Hair follicle dermal papilla cell (primary cell): Measurements from ENCODE around the gene CBLN4.

- CAGE, long polyA plus RNA, result no peak
These were observed 228.1 kb downstream of the BCAS1 start for GRCh38 chr20:53842295-53842658.

GRCh38 chr20:53863808-53864350 is 206.5 kb downstream of the BCAS1 start:
- CAGE, long polyA plus RNA, result no peak

DNA sequence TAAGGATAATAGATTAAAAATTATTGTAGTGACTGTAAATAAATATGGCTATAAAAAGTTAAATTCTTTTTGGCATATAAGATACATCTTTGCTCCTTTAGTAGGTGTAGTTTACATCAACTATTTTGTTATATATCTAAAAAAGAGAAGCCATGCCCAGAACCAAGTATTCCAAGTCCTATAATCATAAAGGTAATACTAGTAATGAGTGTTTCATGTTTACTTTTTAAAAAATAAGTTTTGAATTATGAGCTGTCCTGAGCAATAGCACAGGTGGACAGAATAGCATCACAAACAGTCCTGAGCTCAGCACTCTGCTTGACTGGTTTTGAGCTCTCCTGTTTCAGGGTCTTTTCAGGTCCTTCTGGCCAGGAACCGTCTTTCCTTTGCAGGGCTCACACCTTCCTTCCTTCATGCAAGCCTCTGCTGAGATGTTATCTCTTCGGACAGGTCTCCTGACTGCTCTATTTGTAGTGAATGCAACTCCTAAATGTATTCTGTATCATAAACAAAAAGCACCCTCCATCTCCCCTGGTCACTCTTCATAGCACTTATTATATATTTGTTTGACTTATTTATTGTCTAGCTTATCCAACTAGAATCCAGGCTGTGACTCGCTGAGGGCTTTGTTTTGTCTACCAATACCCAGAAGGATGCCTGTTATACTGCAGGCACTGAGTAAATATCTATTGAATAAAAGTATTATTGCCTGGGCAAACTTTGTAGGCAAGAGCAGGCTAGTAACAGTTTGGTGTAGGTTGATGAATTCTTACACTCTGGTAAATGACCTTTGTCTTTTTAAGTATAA is 200.0 kb downstream of the BCAS1 start:
- CAGE, long polyA plus RNA, result no peak

GRCh38 chr20:53872116-53873162 is 198.0 kb downstream of the BCAS1 start:
- CAGE, long polyA plus RNA, result no peak

- CAGE, long polyA plus RNA, result no peak
These were observed 169.3 kb downstream of the BCAS1 start for GRCh38 chr20:53901029-53901597.

DNA sequence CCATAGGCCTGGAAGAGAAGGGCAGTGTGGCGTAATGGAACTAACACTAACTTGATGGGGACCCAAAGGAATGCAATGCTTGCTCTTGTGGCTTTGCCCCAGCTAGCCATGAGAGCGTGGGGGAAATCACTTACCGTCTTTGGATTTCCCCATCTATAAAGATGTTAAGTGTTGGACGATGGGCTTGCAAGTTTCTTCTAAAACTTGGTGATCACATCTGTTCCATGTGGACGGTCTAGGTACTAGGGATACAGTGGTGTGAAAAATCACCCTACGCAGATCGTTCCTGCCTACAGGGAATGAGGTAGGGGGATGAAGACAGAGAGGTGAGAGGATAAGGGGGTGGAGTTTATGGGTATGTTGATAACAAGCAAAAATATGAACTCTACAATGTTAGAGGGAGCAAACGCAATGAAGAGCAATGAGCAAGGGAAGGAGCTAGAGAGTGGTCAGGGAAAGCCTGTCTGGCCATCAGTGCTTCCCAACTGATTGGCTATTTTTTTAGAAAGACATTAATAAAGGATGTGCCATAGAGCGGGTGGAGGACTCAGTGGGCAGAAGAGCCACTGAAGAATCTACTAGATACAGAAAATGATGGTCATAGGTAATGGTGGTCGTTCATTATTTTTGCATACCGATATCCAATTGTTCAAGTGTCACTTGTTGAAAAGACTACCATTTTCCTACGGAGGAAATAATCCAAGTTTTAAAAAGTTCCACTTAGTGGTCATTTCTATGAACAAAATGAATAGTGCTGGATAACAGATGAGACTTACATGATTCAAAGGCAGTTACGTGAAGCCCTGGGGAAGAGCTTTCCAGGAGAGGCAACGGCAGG is 165.1 kb downstream of the BCAS1 start:
- CAGE, long polyA plus RNA, result no peak

GRCh38 chr20:53925840-53926410 is 144.5 kb downstream of the BCAS1 start:
- CAGE, long polyA plus RNA, result no peak

DNA sequence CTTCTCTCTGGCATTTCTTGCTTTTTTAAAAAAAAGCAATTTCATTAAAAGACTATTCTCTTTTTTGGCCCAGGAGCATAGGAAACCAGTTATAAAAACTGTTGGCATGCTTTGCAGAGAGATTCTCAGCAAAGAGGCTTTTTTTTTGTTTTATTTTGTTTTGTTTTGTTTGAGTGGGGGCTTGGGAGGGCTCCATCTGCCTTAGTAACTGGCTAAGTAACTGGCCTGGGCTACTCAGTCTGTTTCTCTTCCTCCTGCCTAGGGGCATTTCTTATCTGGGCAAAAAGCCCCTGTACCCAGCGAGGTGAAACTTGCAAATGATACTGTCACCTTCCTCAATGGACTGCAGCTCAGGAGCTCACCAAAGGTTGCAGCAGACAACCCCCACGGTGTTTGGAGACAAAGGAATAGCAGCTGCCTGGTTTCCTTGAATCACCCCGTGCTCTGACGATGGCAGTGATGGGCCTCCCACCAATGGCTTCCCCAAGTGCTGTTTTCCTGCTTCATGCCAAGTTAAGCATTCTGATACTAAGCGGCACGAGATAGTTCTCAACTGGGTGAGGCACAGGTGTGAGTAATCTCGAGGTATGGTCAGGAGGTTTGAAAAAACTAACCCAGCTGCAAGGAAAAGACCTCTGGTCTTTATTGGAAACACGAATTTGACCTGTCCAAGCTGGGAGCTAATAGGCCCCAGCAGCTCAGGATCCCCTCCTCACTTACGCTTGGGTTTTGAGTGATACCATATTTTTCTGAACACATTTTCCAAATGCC is 128.3 kb downstream of the BCAS1 start:
- CAGE, long polyA plus RNA, result no peak

DNA sequence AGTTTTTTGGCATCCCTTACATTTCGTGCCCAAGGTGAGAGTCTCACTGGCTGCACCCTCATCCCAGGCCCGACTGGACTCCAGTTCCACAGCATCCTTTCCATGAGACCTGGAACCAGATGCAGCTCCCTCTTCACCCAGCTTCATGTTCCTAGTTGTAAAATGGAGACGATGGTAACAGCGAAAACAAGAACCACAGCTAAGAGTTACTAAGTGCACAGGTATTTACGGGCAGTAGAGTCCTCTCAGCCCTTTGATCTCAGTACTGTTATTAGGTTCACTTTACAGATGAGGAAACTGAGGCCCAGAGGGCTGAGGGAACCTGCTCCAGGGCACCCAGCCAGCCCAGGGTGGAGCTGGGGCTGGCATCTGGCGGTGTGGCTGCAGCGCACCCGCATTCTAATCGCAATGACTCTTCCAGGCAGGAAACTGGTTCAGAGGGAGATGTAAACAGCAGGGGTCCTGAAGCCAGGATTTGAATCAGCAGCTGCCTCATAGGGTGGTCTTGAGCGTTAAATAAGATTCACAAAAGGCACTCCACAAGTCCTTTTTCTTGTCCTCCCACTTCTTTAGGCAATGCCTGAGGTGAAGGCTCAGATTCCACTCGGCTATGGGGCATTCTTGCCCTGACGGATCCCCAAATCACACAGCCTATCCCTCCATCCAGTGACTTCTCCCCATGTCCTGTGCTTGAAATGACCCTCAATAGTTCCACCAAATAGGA is 785 bp downstream of the BCAS1 start:
- CAGE, long polyA plus RNA, result no peak

- CAGE, long polyA plus RNA, result no peak
These were observed 12.2 kb upstream of the PFDN4 start for GRCh38 chr20:54195510-54196215.

GRCh38 chr20:54859670-54859960 is 384.2 kb downstream of the DOK5 start:
- CAGE, long polyA plus RNA, result no peak

DNA sequence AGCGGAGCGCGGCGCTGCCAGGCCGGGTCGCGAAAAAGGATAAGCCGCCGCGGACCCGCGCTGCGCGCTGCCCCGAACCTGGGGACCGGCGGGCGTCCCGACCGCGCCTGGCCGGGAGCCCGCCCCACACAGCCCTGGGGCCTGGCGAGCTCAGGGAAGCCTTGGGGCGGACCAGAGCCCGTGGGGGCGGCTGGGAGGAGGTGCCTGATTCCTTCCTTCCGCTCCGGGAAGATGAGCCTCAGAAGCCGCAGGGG is at the start of gene CBLN4:
Gene CBLN4 (minus strand): TSS at position 173 of the 254 bp plus-strand sequence.
- CAGE, long polyA plus RNA, result no peak

GRCh38 chr20:56367712-56368926 is 9.3 kb downstream of the FAM210B start:
- CAGE, long polyA plus RNA, result no peak

DNA sequence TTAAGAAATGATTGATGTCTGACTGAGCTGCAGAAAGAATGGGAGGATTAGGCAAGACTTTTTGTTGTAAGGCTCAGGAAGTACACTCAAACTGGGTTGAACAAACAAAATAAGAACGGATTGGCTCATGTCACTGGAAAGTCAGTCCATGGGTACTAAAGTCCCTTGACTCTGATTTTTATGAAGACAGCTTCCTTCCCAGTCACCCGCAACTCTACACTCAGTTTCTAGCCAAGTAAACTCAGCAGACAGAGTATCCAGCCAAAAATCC is 136.5 kb downstream of the TFAP2C start:
- CAGE, long polyA plus RNA, result no peak

DNA sequence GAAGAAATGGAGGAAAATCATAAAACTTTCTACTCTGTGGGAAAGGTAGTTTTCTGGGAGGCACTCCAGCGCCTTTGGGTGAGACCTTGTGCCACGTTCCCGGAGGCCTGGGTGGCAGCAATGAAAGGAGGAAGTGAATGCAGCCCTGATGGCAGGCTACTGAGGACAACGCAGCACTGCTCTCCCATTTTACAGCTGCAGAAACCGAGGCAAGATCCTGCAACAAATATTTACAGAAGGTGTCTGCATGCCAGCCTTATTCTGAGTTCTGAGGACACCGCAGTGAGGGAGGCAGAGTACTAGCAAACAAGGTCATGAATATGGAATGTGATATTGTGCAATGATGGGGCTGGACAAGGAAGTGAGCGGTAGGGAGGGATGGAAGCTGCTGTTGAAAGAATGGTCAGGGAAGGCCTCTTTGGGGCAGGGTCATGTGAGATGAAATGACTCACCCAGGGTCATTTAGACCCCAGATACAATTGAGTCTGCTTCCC is 159.1 kb downstream of the TFAP2C start:
- CAGE, long polyA plus RNA, result no peak

DNA sequence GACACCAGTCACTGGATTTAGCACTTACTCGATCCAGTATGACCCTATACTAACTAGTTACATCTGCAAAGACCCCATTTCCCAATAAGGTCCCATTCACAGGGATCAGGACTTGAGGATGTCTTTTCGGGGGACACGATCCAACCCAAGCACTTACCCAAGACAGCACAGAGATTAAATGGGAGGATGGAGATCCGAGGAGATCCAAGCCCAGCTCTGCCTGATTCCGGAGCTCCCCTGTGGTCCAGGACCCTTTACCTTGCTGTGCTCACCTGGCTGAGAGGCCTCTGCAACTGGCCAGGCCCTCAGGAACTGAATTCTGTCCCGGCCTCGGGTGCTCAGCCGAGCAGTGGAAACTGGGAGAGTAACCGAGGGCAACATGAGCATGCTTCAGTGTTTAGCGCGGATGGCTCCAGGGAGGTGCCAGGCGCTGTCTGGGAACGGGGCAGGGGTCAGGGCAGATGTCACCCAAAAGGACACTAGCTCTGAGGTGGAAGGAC is 192.4 kb downstream of the BMP7 start:
- CAGE, long polyA plus RNA, result no peak

- CAGE, long polyA plus RNA, result no peak
These were observed 24.9 kb downstream of the BMP7 start for GRCh38 chr20:57241490-57241941.

DNA sequence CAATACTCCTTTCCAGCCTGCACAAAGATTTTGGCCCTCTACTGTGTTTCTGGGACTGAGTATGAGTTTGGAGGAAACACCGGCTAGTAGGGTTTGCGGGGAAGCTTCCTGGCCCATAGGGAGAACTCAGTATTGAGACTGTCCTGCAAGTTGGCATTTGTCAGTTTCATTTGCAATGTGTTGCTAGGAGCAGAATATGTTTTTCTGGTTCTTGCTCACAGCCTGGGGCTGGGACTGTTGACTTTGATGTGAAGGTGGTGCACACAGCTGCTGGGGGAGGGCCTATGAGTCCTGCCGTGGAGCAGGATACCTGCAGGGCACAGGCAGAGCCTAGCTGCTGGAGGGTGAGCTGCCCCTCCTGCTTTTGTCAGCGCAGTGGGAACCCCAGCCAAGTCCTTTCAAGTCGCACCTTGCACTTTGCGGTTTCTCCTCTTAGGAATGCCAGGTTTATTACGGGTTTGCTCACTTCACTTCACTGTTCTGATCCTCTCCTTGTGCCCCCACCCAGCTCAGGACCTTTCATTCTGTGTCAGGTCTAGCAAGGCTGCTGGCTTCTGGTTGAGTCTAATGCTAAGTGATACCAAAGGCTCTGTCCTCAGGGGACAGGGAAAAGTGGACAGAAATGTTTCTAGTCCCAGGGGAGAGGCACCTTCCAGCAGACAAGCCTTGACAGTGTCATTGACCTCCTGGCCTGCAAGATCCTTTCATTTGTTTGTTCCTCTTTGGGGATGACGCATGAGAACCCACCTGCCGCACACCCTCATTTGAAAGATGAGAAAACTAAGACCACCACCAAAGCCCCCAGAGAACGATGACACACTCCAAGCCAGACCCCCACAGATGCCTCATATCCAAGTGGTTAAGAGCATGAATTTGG is 2.8 kb upstream of the SPO11 start:
- CAGE, long polyA plus RNA, result no peak

GRCh38 chr20:57349132-57349525 is 1.9 kb upstream of the RAE1 start:
- CAGE, long polyA plus RNA, result no peak

- CAGE, long polyA plus RNA, result no peak
These were observed 12.6 kb downstream of the RBM38 start for GRCh38 chr20:57403795-57404293.